NALM6 (cell line): Measurements from ENCODE around the genes GGCT and RP9.

GRCh38 chr7:30503931-30504914, at the start of gene GGCT:
GGCT (minus strand) TSS chr7:30504829.
- PRO-cap = unidirectional peak, plus-strand start at chr7:30504317; bidirectional peak, plus-strand start at chr7:30505079, minus-strand start at chr7:30504743

DNA sequence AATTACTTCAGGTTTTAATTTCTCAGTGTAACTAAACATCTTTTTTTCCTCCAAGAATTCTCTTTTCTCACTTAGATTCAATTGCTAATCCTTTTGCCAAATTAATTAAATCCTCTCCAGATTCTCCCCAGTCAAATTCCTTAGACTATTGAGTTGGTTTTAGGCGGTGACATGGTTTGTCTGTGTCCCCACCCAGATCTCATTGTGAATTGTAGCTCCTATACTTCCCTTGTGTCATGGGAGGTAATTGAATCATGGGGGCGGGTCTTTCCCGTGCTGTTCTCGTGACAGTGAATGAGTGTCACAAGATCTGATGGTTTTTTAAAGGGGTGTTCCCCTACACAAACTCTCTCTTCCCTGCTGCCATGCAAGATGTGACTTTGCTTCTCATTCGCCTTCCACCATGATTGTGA, 44.8 kb upstream of the GARS1 start:
- PRO-cap = no peak

- PRO-cap = no peak
These were observed 8.4 kb downstream of the GARS1 start for GRCh38 chr7:30602864-30603741.

- PRO-cap = no peak
These were observed 39.0 kb downstream of the GARS1 start for GRCh38 chr7:30633552-30634167.

- PRO-cap = no peak
These were observed 43.6 kb downstream of the MINDY4 start for GRCh38 chr7:30814521-30815599.

DNA sequence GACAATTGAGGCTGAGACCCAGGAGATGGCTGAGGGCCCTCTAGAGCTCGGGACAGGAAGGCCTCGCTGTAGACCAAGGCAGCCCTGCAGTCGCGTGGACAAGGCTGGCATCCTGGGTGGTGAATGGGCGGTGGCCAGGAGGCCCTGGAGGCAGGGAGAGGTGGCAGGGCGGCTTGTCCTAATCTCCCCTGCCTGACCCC, 52.1 kb upstream of the AQP1 start:
- PRO-cap = no peak

DNA sequence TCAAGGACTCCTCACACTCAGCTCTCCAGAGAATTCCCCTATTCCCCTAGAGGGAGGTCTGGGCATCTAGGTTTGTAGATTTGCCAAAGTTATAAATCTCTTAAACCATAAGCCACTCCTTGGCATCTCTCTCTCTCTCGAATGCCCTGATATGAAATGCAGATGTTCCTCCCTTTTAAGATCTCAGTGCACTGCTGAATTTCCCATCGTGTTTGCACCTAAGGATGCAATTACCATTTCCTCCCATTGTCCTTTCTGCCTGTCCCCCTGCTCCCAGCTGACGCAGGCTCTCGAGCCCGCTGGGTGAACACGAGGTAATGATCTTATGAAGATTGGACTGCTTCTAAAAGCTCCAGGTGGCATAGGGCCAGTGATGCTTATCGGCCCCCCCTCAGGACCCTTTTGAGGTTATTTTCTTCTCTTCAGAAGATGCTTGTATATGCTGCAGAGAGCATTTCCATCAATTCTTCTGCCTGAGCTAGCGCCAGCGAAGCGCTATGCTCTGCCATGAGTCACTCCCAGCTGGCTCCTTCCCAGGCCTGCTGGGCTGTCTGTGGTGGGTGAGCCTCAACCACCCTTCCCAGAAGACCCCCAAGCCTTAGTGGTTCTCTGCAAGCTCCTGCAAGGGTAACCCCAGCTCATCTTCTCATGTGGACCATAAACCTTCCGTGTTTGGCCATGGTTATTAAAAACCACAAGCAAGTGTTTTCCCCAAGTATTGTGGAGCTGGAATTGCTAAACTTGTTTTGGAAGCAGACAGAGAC, 41.6 kb upstream of the AQP1 start:
- PRO-cap = no peak

DNA sequence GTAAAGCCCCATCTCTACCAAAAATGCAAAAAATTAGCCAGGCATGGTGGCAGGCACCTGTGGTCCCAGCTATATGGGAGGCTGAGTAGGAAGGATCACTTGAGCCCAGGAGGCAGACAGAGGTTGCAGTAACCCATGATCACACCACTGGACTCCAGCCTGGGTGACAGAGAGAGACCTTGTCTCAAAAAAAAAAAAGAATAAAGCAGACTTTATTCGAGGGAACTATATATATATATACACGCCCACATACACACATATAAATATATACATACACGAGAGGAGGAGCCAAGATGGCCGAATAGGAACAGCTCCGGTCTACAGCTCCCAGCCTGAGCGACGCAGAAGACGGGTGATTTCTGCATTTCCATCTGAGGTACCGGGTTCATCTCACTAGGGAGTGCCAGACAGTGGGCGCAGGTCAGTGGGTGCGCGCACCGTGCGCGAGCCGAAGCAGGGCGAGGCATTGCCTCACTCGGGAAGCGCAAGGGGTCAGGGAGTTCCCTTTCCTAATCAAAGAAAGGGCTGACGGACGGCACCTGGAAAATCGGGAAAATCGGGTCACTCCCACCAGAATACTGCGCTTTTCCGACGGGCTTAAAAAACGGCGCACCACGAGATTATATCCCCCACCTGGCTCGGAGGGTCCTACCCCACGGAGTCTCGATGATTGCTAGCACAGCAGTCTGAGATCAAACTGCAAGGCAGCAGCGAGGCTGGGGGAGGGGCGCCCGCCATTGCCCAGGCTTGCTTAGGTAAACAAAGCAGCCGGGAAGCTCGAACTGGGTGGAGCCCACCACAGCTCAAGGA, 25.7 kb downstream of the LSM5 start:
- PRO-cap = no peak

DNA sequence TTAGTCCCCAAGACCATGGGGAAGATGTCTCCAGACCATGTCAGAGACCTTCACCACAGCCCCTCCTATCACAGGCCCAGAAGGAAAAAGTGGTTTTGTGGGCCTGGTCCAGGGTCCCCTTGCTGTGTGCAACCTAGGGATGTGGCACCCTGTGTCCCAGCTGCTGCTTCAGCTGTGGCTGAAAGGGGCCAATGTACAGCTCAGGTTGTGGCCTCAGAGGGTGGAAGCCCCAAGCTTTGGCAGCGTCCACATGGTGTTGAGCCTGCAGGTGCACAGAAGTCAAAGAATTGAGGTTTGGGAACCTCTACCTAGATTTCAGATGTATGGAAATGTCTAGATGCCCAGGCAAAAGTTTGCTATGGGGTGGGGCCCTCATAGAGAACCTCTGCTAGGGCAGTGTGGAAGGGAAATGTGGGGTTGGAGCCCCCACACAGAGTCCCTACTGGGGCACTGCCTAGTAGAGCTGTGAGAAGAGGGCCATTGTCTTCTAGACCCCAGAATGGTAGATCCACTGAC, 26.5 kb downstream of the AVL9 start:
- PRO-cap = no peak

DNA sequence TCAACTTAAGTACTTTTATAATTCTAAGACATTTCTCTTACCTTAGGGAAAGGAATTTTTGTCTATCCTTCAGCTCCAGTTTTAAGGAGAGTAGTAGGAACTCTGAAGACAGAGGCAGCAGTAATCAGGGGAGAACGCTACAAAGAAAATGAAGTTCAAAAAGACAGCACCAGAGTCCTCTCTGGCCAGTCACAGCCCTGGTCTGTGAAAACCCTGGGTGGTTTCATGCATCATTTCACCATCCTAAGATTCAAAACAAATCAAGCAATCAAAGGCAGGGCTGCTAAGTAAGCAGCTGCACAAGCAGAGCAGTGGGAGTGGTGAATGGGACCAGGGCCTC, 175.2 kb downstream of the AVL9 start:
- PRO-cap = no peak

DNA sequence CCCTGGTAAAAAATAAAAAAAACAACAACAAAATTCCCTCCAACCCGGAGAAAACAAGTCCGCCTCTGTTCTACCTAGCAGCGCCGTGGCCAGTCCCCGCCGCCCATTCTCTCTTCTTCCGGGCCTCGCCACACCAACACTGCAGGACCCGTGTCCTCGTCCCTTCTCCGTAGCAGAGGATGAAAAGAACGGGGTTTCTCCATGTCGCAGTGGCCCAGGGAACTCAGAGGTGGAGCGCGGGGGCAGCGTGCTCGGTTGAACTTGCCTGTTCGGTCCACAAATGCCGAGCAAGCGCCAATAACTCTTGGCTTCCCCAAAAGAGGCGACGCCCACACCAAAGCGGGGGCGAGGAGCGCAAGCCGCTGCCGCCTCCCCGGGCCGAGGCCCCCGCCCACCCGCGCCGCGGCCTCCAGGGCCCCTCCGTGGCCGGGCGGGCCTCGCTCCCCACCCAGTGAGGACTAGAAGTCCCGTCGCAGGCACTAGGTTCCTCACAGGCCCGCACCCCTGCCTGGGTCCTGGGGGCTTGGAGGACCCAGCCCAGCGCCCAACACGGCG, 14.9 kb upstream of the FKBP9 start:
- PRO-cap = no peak

- PRO-cap = no peak
These were observed 34.1 kb downstream of the FKBP9 start for GRCh38 chr7:32991230-32991834.

- PRO-cap = unidirectional peak, plus-strand start at chr7:33108980; bidirectional peak, plus-strand start at chr7:33109221, minus-strand start at chr7:33109190; unidirectional peak, minus-strand start at chr7:33109372
These were observed at the start of gene RP9 for GRCh38 chr7:33108687-33109964. RP9 (minus strand) TSS chr7:33109404.

DNA sequence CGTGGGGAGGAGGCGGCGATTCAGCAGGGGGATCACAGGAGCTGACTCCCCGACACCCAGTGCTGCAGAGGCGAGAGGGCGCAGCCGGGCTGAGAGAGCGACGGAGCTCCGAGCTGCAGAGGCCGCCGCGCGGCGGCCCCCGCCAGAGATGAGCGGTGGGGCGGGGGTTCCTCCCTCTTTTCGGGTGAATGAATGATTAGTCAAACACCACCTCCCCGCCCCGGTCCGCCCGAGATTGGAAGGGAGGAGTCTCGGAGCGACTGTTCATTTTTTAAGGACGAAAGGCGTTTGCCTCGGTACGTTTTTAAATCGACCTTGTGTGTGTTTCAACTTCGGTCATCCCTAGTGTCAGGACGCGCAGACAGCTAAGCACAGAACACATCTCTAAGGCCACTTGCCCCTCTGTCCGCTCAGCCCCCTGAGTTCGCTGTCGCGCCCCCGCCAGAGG, 1.1 kb upstream of the BMPER start:
- PRO-cap = no peak

DNA sequence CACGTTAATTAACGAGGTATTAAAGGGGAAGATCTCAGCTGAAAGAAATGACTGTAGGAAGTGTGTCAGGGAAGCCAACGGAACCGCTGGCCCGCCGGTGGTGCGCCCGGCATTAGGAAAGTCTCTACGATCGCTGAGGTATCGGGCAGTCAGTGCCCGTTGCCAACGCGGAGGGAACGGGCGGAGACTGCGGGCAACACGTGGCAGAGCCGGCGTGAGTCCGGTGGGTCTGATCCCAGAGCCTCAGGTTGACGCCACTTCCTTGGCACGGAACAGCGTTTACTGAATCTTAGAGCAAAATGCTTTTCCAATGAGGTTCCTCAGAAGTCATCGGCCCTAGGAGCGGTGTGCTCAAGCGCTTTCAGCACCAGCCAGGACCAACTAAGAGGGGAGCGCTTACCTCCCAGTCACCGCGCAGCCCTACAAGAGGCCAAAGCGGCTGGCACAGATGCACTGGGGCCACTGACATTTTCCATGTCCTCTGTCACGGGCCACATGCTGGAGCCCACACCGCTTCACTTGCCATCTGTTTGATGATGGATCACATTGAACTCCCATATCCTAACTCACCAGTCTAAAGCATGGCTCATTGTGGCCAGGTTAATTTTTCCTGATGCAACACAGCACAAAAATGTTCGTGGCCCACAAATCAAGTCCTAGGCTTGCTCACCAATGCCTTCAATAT, 67.0 kb downstream of the TBX20 start:
- PRO-cap = no peak

GRCh38 chr7:35250945-35251364, 2.9 kb downstream of the TBX20 start:
- PRO-cap = no peak

- PRO-cap = no peak
These were observed 4.1 kb upstream of the TBX20 start for GRCh38 chr7:35258010-35258483.

DNA sequence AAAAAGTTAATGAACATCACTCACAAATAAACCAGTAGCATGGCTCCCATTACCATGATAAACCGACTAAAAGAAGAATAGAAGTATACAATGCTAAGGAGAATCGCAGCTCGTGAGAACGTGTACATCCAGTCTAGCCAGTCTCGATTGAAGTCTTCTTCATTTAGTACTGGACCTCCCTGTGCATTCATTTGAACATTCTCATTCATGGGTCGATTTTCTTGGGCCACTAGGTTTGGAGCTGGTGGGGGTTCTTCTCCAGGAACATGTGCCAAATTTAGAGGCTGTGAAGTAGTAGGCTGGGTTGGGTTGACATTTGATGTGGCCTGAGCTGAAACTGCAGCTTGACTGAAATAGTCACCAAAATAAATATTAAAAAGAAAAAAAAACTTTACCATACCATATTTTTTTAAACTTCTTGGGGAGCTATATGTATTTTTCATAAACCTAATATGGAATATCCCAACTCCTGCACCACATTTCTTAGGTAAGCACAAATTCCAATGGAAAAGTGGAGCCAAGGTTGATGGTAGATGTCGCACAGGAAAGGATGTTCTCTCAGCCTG, 59.7 kb downstream of the HERPUD2 start:
- PRO-cap = no peak

- PRO-cap = no peak
These were observed 32.7 kb upstream of the HERPUD2 start for GRCh38 chr7:35727597-35728165.

- PRO-cap = no peak
These were observed 75.3 kb downstream of the MATCAP2 start for GRCh38 chr7:36291350-36292545.